Skeletal muscle tissue (tissue), 7 donors: ENCODE results near the gene TRAF5.

DNA sequence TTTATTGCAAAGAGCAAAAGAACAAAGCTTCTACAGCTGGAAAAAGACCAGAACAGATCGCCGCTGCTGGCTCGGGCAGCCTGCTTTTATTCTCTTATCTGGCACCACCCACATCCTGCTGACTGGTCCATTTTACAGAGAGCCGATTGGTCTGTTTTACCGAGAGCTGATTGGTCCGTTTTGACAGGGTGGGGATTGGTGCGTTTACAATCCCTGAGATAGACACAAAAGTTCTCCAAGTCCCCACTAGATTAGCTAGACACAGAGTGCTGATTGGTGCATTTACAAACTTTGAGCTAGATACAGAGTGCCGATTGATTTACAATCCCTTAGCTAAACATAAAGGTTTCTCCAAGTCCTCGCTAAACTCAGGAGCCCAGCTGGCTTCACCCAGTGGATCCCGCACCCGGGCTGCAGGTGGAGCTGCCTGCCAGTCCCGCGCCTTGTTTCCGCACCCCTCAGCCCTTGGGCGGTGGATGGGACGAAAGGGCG is 49.5 kb upstream of the SYT14 start:
- PRO-cap, 3 experiments = no peak in any of the 3 experiments
- RAMPAGE, long total RNA = no peak
- RRBS, 2 experiments = no CpG with 5 or more reads among the region's 17 CpGs

- PRO-cap, 3 experiments = no peak in any of the 3 experiments
- RAMPAGE, long total RNA = no peak
- RRBS, 2 experiments = 4 to 5% methylated on average over 37 of the region's 55 CpGs
These were observed 413 bp downstream of the SYT14 start for GRCh38 chr1:209938328-209938931.

DNA sequence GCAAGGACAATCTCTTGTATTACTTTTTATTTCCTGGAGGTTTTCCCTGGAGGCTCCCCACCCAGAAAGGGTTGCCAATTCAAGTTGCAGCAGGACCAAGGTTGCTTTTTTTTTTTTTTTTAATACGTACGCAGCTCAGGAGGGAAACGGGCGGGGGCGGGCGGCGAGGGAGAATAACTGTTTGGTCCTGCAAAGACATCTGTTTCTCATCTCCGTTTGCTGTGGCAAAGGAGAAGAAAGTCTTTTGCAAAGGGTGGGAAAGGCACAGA is 602 bp upstream of the SERTAD4 start:
- PRO-cap, 3 experiments = no peak in any of the 3 experiments
- RAMPAGE, long total RNA = no peak
- RRBS, 2 experiments = no CpG with 5 or more reads among the region's 8 CpGs

- PRO-cap, 3 experiments = no peak in any of the 3 experiments
- RAMPAGE, long total RNA = no peak
- RRBS, 2 experiments = no CpG with 5 or more reads among the region's 13 CpGs
These were observed 16.7 kb upstream of the HHAT start for GRCh38 chr1:210311958-210312377.

GRCh38 chr1:210587705-210588336 is 259.1 kb downstream of the HHAT start:
- PRO-cap, 3 experiments = no peak in any of the 3 experiments
- RAMPAGE, long total RNA = no peak
- RRBS, 2 experiments = no CpG with 5 or more reads among the region's 8 CpGs

DNA sequence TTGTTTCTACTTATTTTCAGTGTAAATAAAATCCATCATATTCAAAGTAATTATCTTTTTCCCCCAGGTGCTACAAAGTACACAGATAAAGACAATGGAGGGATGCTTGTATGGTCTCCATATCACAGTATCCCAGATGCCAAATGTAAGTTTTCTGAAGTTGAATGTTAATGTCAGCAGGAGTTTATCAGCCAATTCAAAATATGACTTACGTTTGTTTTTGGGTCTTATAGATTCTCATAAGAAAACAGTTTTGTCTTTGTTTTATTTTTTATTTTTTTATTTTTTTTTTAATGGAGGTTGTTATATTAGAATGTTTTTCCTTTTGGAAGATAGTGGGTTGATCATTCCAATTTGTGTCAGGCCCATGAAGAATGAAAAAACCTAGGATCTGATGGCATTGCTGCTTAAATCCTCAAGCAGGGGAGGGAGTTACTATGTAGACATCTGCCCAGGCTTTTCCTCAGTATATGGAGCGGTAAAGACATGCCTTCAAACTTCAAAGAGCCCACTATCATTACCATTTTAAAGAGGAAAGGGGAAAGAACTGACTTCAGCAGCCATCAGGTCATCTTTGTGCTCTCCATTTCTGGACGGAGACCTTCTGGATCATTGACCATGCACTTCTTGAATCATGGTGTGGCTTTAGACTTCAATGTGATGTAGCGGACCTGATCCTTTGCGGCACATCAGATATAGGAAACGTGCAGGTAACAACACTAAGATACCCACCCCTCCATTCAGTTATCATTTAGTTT is 12.2 kb downstream of the RCOR3 start:
- PRO-cap, 3 experiments = no peak in any of the 3 experiments
- RAMPAGE, long total RNA = no peak
- RRBS, 2 experiments = no CpG with 5 or more reads among the region's 6 CpGs

- PRO-cap, 3 experiments = peak in 1 of 3 experiments; most common plus-strand start chr1:211326681 (in 1)
- RAMPAGE, long total RNA = no peak
- RRBS, 2 experiments = 2 to 3% methylated on average over 36 of the region's 80 CpGs
These were observed at the start of gene TRAF5 for GRCh38 chr1:211326176-211327128. Gene TRAF5, plus strand, starts transcription at chr1:211326833.

GRCh38 chr1:211416691-211417491 is 75.1 kb downstream of the RD3 start:
- PRO-cap, 3 experiments = peak in 1 of 3 experiments; most common minus-strand start chr1:211416964 (in 1)
- RAMPAGE, long total RNA = no peak
- RRBS, 2 experiments = no CpG with 5 or more reads among the region's 38 CpGs

- PRO-cap, 3 experiments = no peak in any of the 3 experiments
- RAMPAGE, long total RNA = no peak
- RRBS, 2 experiments = no CpG with 5 or more reads among the region's 6 CpGs
These were observed 36.9 kb downstream of the SLC30A1 start for GRCh38 chr1:211541942-211542626.

DNA sequence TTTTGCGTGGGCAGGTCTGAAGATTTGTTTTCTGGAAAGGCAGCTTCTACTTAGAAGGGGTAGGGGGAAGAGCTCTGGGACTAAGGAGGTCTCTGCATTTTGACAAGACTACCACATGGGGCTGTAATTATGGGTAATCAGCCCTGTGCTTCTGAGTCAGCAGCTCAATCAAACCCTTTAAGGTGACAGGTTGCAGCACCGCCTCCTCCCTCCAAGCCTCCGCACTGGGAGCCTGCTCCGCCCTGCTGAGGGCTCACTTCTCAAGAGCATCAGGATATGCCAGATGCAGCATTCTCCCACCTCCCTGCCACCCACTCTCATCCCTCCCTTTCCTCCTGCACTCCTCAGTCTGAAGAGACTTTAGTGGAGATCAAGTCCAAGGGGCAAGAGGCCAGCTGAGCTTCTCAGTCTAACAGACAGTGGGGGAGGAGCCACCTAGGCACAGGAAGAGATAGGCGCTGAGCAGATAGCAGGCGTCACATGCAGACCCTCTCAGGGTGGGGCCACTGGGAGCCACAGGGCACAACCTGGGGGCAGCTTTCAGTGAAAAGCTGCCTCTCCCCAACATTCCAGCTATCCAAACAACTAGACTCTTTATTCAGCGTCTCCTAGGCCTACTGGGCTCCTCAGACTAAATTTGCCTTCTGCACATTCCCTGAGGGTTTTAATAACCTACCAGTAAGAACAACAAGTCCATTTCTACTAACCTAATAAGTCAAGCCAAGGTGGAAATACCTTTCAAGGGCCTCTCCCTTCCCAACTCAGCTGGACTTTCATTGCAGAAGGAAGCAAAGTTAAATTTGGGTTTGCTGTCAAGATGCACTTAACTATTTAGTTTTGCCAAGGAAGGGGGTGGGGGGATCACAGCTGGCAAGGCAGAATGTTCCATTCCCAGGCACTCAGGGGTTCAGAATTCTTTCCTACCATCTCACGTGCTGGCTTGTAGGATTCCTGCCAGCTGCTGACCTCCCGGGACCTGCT is 30.1 kb downstream of the SLC30A1 start:
- PRO-cap, 3 experiments = no peak in any of the 3 experiments
- RAMPAGE, long total RNA = no peak
- RRBS, 2 experiments = no CpG with 5 or more reads among the region's 9 CpGs

DNA sequence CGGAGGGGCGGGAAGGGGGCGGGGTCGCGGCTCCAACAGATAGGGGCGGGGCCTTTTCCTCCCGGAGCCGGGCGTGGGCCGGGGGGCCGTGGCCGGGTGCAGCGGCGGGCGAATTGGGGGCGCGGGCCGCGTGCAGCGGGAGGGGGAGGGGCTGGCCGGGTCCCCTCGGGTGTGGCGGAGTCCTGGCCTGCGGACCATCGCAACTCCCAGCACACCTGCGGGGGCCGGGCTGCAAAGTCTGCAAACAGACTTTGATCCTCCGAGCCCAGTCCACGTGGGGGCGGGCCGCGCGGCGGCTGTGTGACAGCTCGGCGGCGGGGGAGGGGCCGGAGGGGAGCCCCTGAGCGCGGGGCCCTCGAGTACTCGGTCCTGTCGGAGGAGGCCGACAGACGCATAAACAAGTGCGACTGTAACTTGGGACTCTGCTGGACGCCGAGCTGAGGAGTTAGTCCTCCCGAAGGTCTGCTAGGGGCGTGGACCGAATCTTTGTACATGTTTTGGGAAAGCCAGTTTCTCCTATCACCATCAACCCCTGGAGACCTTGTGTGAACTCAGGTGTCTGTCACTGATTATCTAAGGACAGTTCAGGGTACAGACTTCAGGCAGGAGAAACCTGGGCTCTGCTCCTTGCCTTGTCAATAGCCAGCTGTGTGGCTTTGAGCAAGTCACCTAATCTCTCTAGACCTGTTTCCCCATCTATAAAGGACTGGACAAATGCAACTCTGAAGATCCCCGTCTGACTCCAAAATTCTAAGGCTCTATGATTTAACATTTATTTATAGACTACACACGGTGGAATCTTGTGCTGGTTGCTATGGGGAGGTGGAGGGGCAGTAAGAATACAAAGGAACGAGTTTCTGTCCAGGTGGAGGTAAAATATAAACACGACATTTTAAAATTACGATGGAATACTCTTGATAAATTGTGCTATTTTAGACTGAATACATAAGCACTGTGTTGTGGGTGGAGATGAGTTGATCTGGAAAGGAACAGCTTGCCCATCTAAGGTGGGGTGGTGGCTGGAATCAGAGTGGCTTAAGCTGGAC is 717 bp upstream of the SLC30A1 start:
- PRO-cap, 3 experiments = peak in 3 of 3 experiments; most common plus-strand start position 64 of the sequence (in 3); most common minus-strand start position 205 of the sequence (in 1)
- RAMPAGE, long total RNA = no peak
- RRBS, 2 experiments = 2 to 4% methylated on average over 21 of the region's 56 CpGs

GRCh38 chr1:211621389-211621916 is 42.5 kb upstream of the SLC30A1 start:
- PRO-cap, 3 experiments = no peak in any of the 3 experiments
- RAMPAGE, long total RNA = no peak
- RRBS, 2 experiments = no CpG with 5 or more reads among the region's 8 CpGs

DNA sequence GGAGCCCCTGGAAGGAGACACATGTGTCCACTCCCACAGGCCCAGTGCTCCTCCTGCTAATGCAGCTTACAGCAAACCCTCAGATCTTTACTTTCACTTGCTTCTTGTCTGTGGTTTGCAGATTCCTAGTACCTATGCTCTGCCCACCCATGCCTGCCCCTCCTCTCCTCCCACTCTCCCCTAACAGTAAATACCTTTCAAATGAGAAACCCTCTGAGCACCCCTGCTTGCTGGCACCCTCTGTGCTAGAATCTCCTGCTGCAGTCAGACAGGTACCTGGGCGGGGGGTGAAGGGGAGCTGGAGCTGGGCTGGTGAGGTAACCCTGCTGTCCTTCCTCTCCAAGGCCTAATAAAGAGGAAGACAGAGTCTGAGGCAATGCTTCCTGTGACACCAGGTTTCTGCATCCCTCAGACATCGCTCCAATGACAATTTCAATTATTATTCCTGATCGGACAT is 63.5 kb upstream of the NEK2 start:
- PRO-cap, 3 experiments = no peak in any of the 3 experiments
- RAMPAGE, long total RNA = no peak
- RRBS, 2 experiments = no CpG with 5 or more reads among the region's 3 CpGs

DNA sequence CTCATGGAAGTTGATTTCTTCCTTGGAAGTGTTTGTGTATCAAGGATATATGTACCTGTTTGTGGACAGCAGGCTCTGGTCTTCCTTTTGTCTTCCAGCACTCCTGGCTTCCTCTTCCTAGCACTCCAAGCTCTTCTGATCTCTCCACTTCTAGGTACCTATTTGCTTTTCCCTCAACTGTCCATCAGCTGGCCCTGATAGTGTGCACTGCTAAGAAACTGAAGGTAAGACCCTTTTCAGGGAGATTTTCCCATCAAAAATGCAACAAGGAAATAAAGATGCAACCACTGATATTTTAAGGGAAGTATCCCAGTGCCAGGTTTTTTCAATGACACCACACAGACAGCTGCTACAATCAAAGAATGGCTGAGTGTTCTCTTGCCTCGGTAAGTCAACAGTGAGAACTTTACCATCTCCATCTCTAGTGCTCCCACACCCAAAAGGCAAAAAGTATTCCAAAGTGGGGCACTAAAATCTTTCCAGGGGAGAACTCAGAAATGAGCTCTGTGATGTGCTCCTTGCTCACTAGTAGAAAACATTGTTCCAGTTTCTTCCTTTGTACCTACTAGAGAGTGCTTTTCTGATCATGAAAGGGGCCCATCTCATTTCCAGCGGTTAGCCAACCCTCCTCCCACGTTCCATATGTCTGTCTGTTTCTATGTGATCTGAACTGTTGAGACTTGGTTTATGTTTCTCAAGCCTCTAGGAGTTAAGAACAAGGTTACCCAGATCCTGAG is 67.5 kb upstream of the NEK2 start:
- PRO-cap, 3 experiments = no peak in any of the 3 experiments
- RAMPAGE, long total RNA = no peak
- RRBS, 2 experiments = no CpG with 5 or more reads among the region's 3 CpGs

- PRO-cap, 3 experiments = no peak in any of the 3 experiments
- RAMPAGE, long total RNA = no peak
- RRBS, 2 experiments = no CpG with 5 or more reads among the region's 2 CpGs
These were observed 73.4 kb upstream of the LPGAT1 start for GRCh38 chr1:211903842-211904421.

DNA sequence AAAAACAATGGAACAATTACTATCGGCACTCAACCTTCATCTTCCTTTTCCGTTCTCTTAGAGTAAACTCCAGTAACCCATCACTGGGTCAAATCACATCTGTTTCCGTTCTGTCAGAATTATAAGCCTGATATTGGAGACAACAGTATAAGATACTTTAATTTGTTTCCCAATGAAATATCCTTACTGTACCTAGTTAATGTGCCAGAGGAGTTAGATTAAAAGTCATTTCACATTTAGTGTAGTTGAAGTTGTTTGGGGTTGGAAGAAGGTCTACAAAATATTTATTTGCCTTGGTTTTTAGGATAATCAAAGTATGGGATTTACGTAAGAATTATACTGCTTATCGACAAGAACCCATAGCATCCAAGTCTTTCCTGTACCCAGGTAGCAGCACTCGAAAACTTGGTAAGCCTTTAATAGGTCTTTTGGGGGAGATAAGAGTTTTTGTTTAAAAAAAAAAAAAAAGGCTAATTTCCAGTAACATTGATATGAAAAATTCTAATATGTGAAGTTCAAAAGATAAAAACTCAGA is 32.4 kb downstream of the DTL start:
- PRO-cap, 3 experiments = no peak in any of the 3 experiments
- RAMPAGE, long total RNA = no peak
- RRBS, 2 experiments = no CpG with 5 or more reads among the region's 6 CpGs

DNA sequence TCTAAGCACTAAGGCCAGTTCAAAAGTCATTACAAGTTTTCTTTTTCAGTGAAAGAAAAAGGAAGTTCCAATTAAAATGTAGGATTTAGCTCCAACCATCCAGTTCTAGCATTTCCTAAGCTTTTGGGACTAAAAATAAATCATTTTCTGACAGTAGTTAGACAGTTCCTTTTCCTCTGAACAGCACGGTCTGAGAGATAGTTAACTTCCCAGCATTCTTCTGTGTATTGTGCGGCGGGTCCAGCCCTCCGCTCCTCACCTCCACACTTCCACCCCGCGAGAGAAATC is 38.2 kb upstream of the PPP2R5A start:
- PRO-cap, 3 experiments = no peak in any of the 3 experiments
- RAMPAGE, long total RNA = no peak
- RRBS, 2 experiments = no CpG with 5 or more reads among the region's 6 CpGs

- PRO-cap, 3 experiments = no peak in any of the 3 experiments
- RAMPAGE, long total RNA = no peak
- RRBS, 2 experiments = no CpG with 5 or more reads among the region's 7 CpGs
These were observed 28.0 kb upstream of the PPP2R5A start for GRCh38 chr1:212257224-212257694.

DNA sequence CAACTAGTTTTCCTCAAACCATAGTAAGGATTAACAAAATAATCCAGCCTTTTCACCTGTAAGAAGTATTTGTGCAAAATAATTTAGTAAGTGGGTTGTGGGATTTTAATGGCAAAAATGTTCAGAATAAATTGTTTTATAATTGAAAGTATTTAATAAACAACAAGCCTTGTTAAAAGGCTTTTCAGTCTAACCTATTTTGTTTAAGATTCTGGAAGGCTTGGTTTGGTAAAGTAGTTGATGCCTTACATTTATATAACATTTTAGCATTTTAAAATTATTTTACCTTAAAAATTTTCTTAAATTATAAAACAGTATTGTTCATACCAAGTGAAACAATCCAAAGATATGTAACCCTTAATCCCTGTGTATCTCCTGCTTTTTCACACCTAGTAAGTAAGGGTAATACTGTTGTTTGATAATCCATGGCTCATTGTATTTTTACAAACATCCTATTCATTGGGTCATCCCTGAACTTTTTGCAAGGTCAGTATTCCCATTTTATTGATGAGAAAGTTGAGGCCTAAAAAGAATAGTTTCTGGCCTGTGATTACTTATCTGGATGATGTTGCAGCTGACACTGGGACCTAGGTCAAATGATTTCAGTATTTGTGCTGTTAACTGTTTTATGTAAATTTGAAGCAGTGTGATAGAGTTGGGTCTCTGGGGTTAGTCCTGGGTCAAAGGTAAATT is 3.8 kb downstream of the PPP2R5A start:
- PRO-cap, 3 experiments = no peak in any of the 3 experiments
- RAMPAGE, long total RNA = no peak

- PRO-cap, 3 experiments = no peak in any of the 3 experiments
- RAMPAGE, long total RNA = no peak
- RRBS, 2 experiments = no CpG with 5 or more reads among the region's 14 CpGs
These were observed 49.9 kb downstream of the PACC1 start for GRCh38 chr1:212364498-212365519.